SK-MEL-5 (cell line): ENCODE measurements around a stretch of chr17.

DNA sequence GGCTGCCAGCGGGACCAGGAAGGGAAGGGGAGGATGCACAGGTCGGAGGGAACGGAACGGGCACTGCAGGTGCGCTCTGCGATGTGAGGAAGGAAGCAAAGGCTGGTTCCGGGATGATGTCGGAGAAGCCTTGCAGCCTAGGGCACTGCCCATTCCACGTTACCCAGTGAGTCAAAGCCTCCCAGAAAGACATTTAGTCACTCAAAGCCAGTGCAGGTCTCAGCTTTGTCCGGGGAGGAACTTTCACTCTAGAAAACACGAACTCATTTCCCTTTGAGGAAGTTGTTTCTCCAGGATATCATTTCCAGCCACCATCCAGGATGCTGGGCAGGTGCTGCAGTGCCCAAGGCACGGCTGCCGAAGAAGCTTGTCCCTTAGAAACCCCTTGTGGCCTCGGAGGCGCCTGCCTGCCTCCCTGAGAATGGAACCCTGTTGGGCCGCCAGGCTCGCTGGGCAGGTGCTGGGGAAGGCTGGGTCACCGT is 4.5 kb upstream of the TMEM235 start:
RAMPAGE:
- cytosol, long total RNA = no peak
- long total RNA = no peak
- nucleus, long total RNA = no peak

RAMPAGE:
- cytosol, long total RNA = no peak
- long total RNA = no peak
- nucleus, long total RNA = no peak
These were observed 20.0 kb downstream of the TMEM235 start for GRCh38 chr17:78251252-78251945.

RAMPAGE:
- cytosol, long total RNA = no peak
- long total RNA = no peak
- nucleus, long total RNA = no peak
These were observed 45.1 kb downstream of the TMEM235 start for GRCh38 chr17:78276510-78276882.

GRCh38 chr17:78322591-78323473 is 37.0 kb downstream of the SOCS3 start:
RAMPAGE:
- cytosol, long total RNA = no peak
- long total RNA = no peak
- nucleus, long total RNA = no peak

DNA sequence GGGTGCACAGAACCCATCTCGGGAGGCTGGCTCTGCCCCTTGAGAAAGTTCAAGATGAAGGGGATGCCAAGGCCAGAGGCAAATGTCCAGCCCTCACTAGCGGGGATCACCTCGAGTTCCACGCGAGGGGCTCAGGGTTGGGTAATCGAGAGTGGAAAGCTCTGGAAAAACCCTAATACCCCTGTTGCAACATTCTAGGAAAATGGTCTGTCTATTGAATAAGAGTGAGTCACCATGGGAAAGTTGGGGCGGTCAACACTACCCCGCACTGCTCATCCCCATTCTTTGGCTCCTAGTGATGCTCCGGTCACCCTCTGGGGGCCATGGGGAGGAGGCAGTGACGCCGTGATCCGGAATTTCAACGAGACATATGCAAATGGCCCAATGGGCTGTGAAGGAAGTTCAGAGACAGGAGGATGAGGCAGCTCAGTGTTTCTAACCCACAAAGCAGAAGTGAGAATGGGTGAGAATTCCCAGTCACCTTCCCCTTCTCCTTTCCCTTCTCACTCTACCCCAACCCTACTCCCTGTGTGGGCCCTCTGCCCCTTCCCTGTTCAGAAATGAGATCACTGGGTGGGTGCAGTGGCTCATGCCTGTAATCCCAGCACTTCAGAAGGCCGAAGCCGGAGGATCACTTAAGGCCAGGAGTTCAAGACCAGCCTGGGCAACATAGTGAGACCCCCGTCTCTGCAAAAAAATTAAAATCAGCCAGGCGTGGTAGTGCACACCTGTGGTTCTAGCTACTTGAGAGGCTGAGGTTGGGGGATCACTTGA is 22.4 kb downstream of the SOCS3 start:
RAMPAGE:
- cytosol, long total RNA = no peak
- long total RNA = no peak
- nucleus, long total RNA = no peak

GRCh38 chr17:78355892-78356735 is 3.8 kb downstream of the SOCS3 start:
RAMPAGE:
- cytosol, long total RNA = no peak
- long total RNA = no peak
- nucleus, long total RNA = no peak

DNA sequence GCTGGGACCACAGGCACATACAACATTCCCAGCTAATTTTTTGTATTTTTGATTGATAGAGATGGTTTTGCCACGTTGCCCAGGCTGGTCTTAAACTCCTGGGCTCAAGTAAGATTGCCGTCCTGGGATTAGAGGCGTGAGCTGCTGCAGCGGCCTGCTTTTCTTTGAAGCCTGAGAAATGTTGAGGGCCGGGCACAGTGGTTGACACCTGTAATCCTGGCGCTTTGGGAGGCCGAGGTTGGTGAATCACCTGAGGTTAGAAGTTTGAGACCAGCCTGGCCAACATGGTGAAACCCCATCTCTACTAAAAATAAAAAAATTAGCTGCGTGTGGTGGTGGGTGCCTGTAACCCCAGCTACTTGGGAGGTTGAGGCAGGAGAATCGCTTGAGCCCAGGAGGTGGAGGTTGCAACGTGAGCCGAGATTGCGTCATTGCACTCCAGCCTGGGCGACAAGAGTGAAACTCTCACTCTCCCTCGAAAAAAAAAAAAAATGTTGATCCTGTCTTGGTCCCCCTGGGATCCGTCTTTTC is 44.2 kb downstream of the PGS1 start:
RAMPAGE:
- cytosol, long total RNA = no peak
- long total RNA = no peak
- nucleus, long total RNA = no peak

RAMPAGE:
- cytosol, long total RNA = no peak
- long total RNA = no peak
- nucleus, long total RNA = no peak
These were observed 50.4 kb downstream of the PGS1 start for GRCh38 chr17:78428673-78429448.

DNA sequence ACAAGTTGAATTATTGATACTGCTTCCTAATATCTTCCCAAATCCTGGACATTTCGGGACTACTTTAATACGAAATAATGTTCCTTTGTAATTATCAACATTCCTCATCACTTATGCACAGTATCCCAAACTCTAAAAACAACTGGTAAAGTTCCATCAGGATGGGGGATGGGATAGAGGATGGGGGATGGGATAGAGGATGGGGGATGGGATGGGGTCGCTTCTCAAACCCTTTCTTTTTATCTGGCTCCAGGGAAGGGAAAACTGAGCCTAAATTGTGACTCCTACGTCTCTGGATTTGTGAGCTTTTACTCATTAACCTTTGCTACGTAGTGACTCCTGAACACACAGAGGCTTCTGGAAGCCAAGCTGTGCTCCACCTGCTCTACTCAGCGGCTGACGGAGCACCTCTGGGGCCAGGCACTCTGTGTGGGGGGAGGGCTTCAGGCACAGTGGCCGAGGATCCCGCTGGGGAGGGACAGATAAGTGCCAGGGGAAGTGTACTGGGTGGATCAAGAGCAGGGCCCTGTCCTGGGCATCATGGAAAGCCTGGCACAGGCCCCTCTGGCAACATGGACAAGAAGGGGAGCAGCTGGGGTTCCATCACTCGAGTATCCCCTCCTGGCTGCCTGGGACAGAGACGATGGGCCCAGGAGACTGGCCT is 56.2 kb downstream of the PGS1 start:
RAMPAGE:
- cytosol, long total RNA = no peak
- long total RNA = no peak
- nucleus, long total RNA = no peak

GRCh38 chr17:78613285-78613736 is 36.1 kb upstream of the DNAH17 start:
RAMPAGE:
- cytosol, long total RNA = no peak
- long total RNA = no peak
- nucleus, long total RNA = no peak

DNA sequence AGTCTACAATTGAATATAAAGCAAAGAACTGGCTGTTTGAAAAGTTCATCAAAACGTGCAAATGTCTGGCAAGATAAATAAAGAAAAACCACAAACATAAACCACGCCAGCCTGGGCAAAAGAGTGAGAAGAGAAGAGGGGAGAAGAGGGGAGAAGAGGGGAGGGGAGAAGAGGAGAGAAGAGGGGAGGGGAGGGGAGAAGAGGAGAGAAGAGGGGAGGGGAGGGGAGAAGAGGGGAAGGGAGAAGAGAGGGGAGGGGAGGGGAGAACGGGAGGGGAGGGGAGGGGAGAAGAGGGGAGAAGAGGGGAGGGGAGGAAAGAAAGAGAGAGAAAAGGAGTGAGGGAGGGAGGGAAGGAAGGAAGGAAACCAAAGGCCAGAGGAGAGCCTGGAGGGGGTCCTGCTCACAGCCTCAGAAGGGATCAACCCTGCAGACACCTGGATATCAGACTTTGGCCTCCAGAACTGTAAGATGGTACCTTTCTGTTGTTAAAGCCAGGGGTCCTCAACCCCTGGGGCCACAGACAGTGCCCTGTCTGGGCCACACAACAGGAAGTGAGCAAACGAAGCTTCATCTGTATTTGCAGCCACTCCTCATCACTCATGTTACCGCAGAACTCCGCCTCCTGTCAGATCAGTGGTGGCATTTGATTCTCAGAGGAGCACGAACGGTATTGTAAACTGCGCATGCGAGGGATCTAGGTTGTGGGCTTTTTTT is 54.5 kb upstream of the DNAH17 start:
RAMPAGE:
- cytosol, long total RNA = no peak
- long total RNA = no peak
- nucleus, long total RNA = no peak

DNA sequence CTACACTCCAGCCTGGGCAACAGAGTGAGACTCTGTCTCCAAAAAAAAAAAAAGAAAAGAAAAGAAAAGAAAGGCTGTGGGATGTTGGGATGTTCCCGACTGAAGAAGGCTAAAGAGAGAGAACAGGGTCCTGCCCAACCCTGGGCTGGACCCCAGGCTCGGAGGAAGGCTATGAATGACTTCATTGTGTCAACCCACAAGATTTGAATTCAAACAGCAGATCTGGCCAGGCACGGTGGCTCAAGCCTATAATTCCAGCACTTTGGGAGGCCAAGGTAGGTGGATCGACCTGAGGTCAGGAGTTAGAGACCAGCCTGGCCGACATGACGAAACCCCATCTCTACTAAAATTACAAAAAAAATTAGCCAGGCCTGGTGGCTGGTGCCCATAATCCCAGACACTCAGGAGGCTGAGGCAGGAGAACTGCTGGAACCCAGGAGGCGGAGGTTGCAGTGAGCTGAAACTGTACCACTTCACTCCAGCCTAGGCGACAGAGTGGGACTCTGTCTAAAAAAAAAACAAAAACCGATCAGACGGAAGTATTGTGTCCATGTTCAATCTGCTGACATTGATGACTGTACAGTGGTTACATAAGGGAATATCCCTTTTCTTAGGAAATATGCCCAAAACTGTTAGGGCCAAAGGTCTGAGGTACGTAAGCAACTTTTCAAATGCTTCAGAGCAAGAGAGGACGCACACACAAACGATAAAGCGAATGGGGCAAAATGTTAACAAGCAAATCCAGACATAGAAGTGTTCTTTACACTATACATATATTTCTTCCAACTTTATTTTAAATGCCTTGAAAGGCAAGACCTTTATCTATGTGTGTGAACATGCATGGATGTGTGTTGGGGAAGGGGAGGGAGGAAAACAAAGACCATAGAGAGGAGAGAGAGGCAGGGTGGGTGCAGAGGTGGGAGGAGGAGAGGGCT is 69.7 kb upstream of the DNAH17 start:
RAMPAGE:
- cytosol, long total RNA = no peak
- long total RNA = no peak
- nucleus, long total RNA = no peak

GRCh38 chr17:78769323-78769684 is 12.8 kb downstream of the CYTH1 start:
RAMPAGE:
- cytosol, long total RNA = no peak
- long total RNA = no peak
- nucleus, long total RNA = no peak

RAMPAGE:
- cytosol, long total RNA = no peak
- long total RNA = no peak
- nucleus, long total RNA = no peak
These were observed 27.6 kb downstream of the USP36 start for GRCh38 chr17:78812667-78813712.

GRCh38 chr17:78827001-78827751 is 13.4 kb downstream of the USP36 start:
RAMPAGE:
- cytosol, long total RNA = no peak
- long total RNA = no peak
- nucleus, long total RNA = no peak

DNA sequence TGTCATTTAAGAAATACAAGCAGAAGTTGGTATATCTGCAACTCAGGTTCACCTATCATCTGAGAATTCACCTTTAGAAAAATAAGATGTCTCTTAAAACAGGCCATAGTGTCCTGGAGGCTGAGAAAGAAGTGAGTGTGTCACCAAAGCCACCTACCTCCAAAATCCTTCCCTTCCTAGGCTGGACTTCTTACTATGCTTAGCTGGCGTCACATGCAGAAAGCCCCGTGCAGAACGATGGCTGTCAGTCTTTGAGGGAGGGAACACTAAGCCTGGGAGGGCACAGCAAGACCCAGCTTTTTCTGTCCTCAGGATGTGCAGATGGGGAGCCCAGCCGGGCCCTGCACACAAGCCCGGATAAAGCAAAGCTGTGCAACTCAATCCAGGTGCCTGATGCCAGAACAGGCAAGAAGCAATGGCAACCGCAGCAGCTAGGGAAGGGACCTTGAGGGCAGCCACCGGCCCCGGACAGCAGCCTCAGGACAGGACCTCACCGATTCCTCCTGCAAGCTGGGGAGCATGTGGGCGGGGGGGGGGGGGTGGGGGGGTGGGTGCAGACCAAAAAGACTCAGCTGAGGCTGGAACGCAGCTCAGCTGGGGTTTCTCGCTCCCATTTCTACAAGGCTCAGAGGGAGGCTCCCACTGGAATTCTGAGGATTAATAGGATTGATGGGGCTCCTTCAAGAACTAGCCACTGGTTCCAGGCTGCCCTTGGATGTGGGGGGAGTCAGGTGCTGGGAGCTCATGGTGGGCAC is 14.0 kb upstream of the USP36 start:
RAMPAGE:
- cytosol, long total RNA = no peak
- long total RNA = no peak
- nucleus, long total RNA = no peak

GRCh38 chr17:78912124-78912919 is 9.3 kb upstream of the CEP295NL start:
RAMPAGE:
- cytosol, long total RNA = no peak
- long total RNA = no peak
- nucleus, long total RNA = no peak

GRCh38 chr17:78923269-78924489 is 1.5 kb downstream of the TIMP2 start:
RAMPAGE:
- cytosol, long total RNA = no peak
- long total RNA = no peak
- nucleus, long total RNA = no peak

GRCh38 chr17:78993170-78994089 is 13.7 kb upstream of the LGALS3BP start:
RAMPAGE:
- cytosol, long total RNA = no peak
- long total RNA = no peak
- nucleus, long total RNA = no peak

GRCh38 chr17:78997387-78998136 is 12.0 kb downstream of the CANT1 start:
RAMPAGE:
- cytosol, long total RNA = no peak
- long total RNA = no peak
- nucleus, long total RNA = no peak